ENCODE results near the genes CRELD2, TUBGCP6 and DENND6B.

- PRO-cap, 5 experiments: peak in 1 of 5 experiments; most common minus-strand start chr22:49848520 (in 1)
- RAMPAGE, long total RNA, 2 experiments: no peak in any of the 2 experiments
- RRBS: 5% methylated on average over 52 of the region's 96 CpGs
Observed at GRCh38 chr22:49847979-49849126, 5.3 kb upstream of the ZBED4 start.

- PRO-cap, 5 experiments: peak in 5 of 5 experiments; most common plus-strand start chr22:49918684 (in 5)
- RAMPAGE, long total RNA, 2 experiments: no peak in any of the 2 experiments
- RRBS: 2% methylated on average over 41 of the region's 72 CpGs
Observed at GRCh38 chr22:49918554-49919365, at the start of gene CRELD2. Gene CRELD2, plus strand, starts transcription at chr22:49918634.

DNA sequence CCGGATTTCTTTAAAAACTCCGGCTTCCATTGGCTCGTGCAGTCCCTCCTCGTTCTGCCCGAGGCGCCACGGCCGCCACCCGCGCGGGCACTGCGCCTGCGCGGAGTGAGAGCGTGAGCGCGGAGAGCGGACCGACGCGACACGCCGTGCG lies 309 bp upstream of the PIM3 start:
- PRO-cap, 5 experiments: peak in 5 of 5 experiments; most common plus-strand start position 108 of the sequence (in 5)
- RAMPAGE, long total RNA, 2 experiments: no peak in any of the 2 experiments
- RRBS: 7% methylated on average over 1 of the region's 24 CpGs

GRCh38 chr22:49962904-49963275 lies 2.3 kb downstream of the PIM3 start:
- PRO-cap, 5 experiments: peak in 1 of 5 experiments; most common plus-strand start chr22:49962949 (in 1); most common minus-strand start chr22:49963091 (in 1)
- RAMPAGE, long total RNA, 2 experiments: no peak in any of the 2 experiments
- RRBS: 35% methylated on average over 9 of the region's 21 CpGs

GRCh38 chr22:49964325-49964807 lies 3.8 kb downstream of the PIM3 start:
- PRO-cap, 5 experiments: no peak in any of the 5 experiments
- RAMPAGE, long total RNA, 2 experiments: no peak in any of the 2 experiments
- RRBS: no CpG with 5 or more reads among the region's 8 CpGs

GRCh38 chr22:49972201-49972725 lies 11.7 kb downstream of the PIM3 start:
- PRO-cap, 5 experiments: no peak in any of the 5 experiments
- RAMPAGE, long total RNA, 2 experiments: no peak in any of the 2 experiments
- RRBS: no CpG with 5 or more reads among the region's 37 CpGs

DNA sequence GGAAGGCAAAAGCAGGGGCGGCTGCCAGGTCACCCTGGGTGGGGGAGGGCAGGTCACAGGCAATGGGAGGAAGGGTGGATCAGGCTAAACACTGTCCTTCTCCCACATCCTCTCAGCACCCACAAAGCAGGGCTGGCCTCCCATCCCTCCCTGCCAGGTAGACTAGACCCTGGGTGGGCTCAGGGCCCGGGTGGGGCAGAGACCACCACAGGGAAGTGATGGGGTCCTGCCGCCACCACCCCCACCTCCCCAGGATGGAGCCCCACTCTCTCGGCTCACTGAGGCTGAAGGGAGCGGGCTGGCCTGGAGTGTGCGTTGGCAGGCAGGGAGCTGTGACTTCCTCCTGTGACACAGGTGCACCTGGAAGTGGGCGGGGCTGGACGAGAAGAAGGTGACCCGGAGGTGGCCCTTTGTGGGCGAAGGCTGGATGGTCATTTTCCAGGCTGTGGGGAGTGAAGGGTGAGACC lies 15.5 kb downstream of the IL17REL start:
- PRO-cap, 5 experiments: no peak in any of the 5 experiments
- RAMPAGE, long total RNA, 2 experiments: no peak in any of the 2 experiments
- RRBS: 82% methylated on average over 2 of the region's 10 CpGs

DNA sequence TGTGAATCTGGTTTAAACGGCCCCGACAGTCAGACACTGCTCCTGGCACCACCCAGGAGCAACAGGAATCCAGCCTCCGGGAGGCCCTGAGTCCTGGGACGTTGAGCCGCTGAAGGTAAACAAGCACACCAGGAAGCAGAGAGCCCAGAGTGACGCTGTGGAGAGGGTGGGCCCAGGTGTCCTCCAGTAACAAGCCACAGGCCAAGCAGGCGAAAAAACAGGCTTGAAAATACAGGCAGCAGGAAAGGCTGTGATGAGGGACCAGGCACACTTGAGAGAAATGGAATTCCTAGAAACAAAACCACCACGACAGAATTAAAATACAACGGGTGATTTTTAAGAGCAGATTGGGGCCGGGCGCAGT lies 6.3 kb downstream of the IL17REL start:
- PRO-cap, 5 experiments: peak in 2 of 5 experiments; most common minus-strand start position 63 of the sequence (in 2)
- RAMPAGE, long total RNA, 2 experiments: no peak in any of the 2 experiments
- RRBS: no CpG with 5 or more reads among the region's 11 CpGs

- PRO-cap, 5 experiments: no peak in any of the 5 experiments
- RAMPAGE, long total RNA, 2 experiments: no peak in any of the 2 experiments
- RRBS: 61% methylated on average over 28 of the region's 32 CpGs
Observed at GRCh38 chr22:50090092-50090423, 252 bp downstream of the MOV10L1 start.

- PRO-cap, 5 experiments: no peak in any of the 5 experiments
- RAMPAGE, long total RNA, 2 experiments: no peak in any of the 2 experiments
- RRBS: no CpG with 5 or more reads among the region's 15 CpGs
Observed at GRCh38 chr22:50116997-50117679, 27.3 kb downstream of the MOV10L1 start.

- PRO-cap, 5 experiments: peak in 1 of 5 experiments; most common plus-strand start chr22:50129565 (in 1)
- RAMPAGE, long total RNA, 2 experiments: no peak in any of the 2 experiments
- RRBS: no CpG with 5 or more reads among the region's 9 CpGs
Observed at GRCh38 chr22:50129384-50129834, 39.6 kb downstream of the MOV10L1 start.

DNA sequence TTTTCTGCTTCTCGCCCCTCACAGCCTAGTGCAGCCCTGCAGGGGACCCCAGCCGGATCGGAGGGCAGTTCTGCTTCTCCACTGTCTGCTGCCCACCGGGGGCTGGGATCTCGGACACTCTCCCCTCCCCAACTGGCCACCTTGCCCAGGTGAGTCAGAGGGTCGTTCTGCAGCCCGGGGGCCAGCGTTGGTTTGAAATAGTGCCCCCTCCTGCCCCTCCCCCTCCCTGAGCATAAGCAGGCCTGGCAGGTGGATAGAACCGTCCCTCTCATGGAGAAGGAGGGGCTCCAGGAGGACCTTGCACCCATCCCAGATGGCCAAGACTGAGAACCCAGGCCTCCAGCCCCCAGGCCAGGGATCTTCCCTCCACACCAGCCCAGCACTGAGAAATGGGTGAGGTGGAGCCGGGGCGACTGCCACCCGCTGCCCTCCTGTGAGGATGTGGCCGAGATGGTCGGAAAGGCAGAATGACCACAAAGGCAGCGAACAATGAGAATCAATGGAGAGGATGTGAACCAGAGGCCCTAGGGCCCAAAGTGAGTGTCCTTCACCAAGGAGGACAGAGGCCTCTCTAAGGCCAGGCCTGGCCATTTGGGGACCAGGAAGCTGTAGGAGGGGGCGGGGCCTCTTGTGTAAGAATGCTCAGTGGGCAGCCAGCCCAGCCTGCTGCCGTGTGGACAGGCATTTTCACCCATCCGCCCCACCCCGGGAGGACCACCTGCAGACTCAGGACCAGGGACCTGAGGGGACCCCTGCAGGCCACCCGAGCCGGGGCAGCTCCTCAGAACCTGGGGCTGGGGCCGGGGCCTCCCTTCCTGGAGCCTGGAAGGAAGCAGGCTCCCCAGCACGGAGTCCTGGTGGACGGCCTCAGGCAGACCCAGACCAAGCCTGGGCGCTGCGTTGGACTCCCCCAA lies 1.9 kb upstream of the TRABD start:
- PRO-cap, 5 experiments: no peak in any of the 5 experiments
- RAMPAGE, long total RNA, 2 experiments: no peak in any of the 2 experiments
- RRBS: 66% methylated on average over 7 of the region's 26 CpGs

DNA sequence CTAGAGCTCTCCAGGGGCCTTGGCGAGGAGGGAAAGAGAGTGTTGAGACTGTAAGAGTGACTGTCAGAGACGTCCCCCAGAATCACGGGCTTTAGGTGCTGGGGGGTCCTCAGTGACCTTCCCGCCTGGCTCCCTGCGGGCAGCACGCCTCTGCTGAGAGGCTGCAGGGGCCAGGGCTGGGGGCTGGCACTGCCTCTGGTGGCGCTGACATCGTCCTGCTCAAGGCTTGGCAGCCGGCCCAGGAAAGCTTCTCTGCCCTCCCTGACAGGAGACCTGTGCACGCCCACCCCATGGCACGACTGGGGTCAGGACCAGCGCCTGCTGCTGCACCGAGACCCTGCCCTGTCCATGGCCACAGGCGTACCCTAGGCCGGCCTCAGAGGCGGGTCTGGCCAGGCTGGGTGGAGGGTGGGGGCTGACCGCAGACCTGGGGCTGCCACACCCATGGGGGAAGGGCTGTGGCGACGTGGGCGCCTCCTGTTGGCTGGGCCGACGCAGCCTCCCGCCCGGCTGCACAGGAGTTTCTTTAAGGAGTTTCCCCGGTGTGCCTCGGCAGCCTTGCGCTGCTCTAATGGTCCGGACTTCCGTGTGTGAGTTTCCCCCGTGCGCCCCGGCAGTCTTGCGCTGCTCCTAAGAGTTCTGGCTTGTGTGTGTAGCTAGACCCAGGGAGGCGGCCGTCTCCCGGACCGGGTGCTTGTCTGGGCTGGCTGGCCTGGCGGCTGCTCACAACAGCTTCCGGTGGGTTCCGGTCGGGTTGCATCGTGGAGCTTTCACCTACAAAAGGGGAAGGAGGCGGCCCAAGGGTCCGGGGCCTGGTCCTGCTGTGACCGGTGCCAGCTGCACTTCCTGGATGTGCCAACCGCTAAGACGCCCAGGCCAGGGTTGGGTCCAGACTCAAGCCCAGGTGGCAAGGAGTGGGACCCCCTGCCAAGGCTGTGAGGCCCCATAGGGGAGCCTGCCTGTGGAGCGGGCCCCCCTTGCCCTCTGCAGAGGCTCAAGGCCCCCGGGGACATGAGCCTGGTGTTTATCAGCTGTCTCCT lies 4.7 kb downstream of the TRABD start:
- PRO-cap, 5 experiments: peak in 5 of 5 experiments; most common plus-strand start position 555 of the sequence (in 4); most common minus-strand start position 339 of the sequence (in 2)
- RAMPAGE, long total RNA, 2 experiments: no peak in any of the 2 experiments
- RRBS: 16% methylated on average over 14 of the region's 49 CpGs

DNA sequence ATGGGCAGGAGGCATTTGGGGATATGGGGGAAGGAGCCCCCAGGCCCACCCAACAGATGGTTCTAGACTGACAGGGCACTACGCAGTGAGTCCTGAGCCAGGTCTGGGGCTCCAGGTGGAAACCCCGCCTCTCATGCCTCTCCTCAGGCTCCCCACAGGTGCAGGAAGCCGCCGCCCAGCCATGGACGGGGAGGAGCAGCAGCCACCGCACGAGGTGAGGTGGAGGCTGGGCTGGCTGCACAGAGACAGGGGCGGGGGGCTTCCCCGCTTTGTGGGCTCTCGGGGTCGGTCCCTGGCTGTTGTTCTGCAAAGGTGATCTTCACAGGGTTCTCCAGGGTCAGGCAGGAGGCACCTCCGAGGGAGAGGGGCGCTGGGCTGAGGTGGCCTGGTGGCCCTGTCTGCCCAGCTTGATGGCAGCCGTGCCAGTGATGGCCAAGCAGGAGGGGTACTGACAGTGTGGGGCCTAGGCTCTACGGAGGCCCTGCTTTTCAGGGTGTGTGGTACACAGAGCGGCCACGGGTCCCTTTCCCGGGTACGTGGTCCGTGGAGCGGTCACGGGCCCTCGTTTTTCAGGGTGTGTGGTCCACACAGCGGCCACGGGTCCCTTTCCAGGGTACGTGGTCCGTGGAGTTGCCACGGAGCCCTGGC lies 7.3 kb downstream of the TRABD start:
- PRO-cap, 5 experiments: no peak in any of the 5 experiments
- RAMPAGE, long total RNA, 2 experiments: no peak in any of the 2 experiments
- RRBS: no CpG with 5 or more reads among the region's 28 CpGs

DNA sequence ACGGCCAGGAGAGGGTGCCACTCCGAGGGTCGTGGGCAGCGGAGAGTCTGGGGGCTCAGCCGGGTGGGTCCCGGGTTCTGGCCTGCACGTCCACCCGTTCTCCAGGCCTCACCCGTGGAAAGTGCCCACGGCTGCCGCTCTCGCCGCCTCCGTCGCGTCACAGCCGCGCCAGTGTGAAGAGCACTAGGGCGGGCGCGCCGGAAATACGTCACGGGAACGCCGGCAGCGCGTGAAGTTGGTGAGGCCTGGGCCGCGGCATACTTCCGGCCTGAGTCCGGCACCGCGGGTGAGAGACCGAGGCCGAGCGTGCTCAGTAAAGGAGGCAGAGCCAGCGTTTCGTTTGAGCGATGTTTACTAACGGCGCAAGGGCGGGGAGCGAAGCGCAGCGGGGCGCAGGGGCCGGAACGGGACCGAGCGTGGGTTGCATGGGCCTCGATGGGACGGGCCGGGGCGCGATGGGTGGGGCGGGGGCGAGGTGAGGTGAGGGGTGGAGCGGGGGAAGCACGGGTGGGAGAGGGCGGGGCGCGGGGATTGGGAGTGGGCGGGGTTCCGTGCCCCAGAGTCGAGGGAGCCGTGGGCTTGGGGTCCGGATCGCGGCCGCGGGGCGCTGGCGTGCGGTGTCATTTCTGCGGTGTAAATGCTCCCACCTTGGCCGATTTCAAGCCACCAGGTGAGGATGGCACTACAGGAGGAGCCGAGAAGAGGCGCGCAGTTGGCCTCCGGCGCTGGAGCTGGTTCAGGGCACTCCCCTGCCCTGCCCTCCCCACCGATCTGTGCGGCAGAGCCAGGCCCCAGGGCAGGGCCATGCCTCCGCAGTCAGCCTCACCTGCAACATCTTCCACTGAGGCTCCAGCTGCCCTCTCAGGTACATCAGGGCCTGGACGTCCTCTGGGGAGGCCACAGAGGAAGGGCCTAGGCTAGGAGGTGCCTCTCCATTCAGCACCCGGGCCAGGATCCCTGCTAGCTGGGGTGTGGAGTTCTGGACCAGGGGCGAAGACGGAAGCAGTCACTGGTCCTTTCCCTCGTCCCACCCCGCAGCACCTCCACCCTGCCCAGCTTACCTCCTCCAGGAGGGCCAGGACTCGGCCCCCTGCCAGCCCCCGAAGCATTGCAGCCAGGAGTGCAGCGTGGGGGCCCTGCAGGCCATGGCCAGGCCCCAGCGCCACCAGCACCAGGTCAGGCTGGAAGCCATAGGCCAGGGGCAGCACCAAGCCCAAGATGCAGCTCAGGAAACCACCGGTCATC lies at the start of gene TUBGCP6:
TSS of gene TUBGCP6 (minus strand) at position 175 of the 1,245 bp plus-strand sequence.
- PRO-cap, 5 experiments: peak in 5 of 5 experiments; most common plus-strand start position 260 of the sequence (in 3); most common minus-strand start position 159 of the sequence (in 4)
- RAMPAGE, long total RNA, 2 experiments: start-site peak on the minus strand in 1 of 2 experiments, centred at position 144 of the sequence, 69 reads per replicate
- RRBS: 3% methylated on average over 13 of the region's 96 CpGs

DNA sequence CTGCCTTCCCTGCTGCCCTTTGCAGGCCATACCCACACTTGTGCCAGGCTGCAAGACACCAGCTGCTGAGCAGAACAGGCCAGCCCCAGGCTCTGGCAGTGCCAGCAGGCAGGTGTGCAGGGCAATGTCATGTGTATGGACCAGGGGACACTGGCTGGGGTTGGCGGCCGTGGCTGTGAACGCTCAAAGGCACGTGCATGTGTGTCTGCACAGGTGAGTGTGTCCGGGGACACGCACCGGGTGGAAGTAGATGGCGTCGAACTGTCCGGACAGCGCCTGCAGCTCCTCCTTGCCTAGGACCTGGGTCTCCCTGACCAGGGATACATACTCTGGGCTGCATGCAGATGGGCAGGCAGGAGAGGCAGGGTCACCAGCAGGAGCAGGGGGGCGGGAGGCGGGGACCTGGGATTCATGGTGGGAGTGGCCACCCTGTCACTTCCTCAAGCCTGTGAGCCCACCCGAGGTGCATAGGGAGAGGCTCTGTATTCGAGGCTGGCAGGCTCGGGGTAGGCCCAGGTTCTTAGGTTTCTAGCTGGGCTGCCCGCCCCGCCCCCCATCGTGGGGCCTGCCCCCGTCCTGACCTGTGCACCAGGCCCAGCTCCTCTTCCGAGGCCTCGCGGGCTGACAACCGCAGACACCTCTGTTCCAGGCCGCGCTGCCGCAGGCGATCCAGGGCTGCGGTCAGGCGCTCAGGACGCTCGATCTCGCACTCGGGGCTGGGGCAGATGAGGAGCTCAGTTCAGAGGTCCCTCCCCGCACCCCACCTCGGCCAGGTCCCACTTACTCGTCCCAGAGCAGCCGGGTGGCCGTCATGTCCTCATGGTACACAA lies 660 bp downstream of the HDAC10 start:
- PRO-cap, 5 experiments: peak in 1 of 5 experiments; most common plus-strand start position 485 of the sequence (in 1)
- RAMPAGE, long total RNA, 2 experiments: no peak in any of the 2 experiments
- RRBS: 0% methylated on average over 2 of the region's 39 CpGs

- PRO-cap, 5 experiments: no peak in any of the 5 experiments
- RAMPAGE, long total RNA, 2 experiments: no peak in any of the 2 experiments
- RRBS: 13% methylated on average over 1 of the region's 28 CpGs
Observed at GRCh38 chr22:50268060-50269315, 1.7 kb downstream of the MAPK11 start.

- PRO-cap, 5 experiments: peak in 1 of 5 experiments; most common minus-strand start chr22:50274485 (in 1)
- RAMPAGE, long total RNA, 2 experiments: no peak in any of the 2 experiments
- RRBS: no CpG with 5 or more reads among the region's 23 CpGs
Observed at GRCh38 chr22:50273683-50274840, 3.9 kb upstream of the MAPK11 start.

GRCh38 chr22:50314279-50315146 lies 7.1 kb upstream of the PLXNB2 start:
- PRO-cap, 5 experiments: no peak in any of the 5 experiments
- RAMPAGE, long total RNA, 2 experiments: no peak in any of the 2 experiments
- RRBS: 58% methylated on average over 4 of the region's 38 CpGs

DNA sequence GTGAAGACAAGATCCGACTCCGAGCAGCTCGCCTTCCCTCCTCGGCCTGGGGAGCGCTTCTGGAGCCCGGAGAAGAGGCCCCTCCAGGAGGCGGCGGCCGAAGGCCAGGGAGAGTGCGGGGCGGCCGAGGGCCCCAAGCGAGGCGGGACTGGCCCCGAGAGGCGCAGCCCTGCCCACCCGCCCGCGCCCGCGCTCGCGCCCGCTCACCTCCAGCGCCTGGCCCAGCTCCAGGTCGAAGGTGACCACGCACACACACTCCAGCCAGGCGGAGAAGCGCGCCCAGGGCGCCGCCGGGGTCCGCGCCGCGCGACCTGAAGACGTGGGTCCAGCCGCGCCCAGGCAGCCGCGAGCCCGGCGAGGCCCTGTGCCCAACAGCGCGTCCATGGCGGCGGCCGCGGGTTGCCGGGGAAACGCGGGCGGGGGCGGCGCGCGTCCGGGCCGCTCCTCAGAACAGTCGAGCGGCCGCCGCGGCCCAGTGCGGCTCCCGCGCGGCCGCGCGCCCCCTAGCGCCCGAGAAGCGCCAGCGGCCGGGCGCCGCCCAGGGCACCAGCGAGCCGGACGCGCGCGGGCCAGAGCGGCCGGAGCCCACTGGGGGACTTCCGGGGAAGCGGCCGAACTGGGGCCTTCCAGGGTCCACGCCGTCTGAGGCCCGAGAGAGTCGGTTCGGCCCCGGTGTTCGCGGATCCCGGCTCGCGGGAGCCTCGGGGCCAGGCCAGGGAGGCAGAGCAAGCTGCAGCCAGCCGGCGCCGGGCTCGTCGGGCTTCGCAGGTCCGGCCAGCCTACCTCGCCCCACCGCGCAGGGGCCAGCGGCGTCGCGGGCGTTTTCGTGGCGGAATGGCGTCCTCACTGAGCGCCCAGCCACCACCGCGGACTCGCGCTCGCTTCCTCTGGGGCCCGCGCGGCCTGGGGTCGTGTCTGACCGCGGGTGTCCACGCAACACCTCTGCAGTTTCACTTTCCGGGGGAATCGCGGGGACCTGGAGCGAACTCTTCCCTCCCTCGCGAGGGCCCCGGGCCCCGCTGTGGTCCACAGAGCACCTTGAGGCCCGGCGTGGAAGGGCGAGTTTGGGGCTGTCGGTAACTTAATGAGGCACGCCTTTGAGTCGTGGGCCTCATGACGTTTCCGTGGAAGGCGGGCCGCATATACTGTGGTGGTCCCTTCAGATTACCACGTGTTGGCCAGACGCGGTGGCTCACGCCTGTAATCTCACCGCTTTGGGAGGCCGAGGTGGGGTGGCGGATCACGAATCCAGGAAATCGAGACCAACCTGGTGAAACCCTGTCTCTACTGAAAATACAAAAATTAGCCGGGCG lies at the start of gene DENND6B:
TSS of gene DENND6B (minus strand) at position 408 of the 1,313 bp plus-strand sequence.
- PRO-cap, 5 experiments: peak in 5 of 5 experiments; most common plus-strand start position 588 of the sequence (in 4); most common minus-strand start position 477 of the sequence (in 2)
- RAMPAGE, long total RNA, 2 experiments: no peak in any of the 2 experiments
- RRBS: 5% methylated on average over 57 of the region's 163 CpGs